Heart left ventricle (tissue), 7 donors: ENCODE measurements around a stretch of chr9.

DNA sequence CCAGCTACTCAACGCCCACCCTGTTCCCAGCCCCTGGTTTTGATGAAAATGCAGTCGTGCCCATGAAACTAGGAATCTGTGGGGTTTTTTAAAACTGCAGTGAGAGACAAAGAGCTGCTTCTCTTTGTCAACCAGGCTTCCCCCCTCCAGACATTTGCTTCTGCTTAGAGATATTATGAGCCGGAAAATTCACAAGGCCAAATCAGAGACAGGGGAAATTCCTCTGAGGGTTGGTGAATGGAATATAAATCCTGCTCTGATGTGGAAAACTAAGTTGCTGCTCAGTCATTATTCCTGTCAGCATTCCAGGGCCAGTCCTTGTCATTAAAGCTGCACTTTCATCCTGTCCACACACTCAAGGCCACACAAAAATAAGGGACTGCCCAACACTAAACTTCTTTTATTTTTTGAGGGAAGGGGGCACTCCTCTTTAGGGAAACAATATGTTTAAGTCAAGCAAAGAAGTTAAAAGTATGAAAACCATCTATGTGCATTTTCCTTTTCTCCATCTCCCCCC, 119.1 kb upstream of the S1PR3 start:
- PRO-cap, 6 experiments: peak in 1 of 6 experiments; most common minus-strand start position 148 of the sequence (in 1)
- RAMPAGE, long total RNA, 2 experiments: no peak in any of the 2 experiments
- RRBS: no CpG with 5 or more reads among the region's 3 CpGs

GRCh38 chr9:88953463-88954186, 37.6 kb upstream of the S1PR3 start:
- PRO-cap, 6 experiments: peak in 2 of 6 experiments; most common minus-strand start chr9:88953714 (in 2)
- RAMPAGE, long total RNA, 2 experiments: no peak in any of the 2 experiments
- RRBS: no CpG with 5 or more reads among the region's 5 CpGs

DNA sequence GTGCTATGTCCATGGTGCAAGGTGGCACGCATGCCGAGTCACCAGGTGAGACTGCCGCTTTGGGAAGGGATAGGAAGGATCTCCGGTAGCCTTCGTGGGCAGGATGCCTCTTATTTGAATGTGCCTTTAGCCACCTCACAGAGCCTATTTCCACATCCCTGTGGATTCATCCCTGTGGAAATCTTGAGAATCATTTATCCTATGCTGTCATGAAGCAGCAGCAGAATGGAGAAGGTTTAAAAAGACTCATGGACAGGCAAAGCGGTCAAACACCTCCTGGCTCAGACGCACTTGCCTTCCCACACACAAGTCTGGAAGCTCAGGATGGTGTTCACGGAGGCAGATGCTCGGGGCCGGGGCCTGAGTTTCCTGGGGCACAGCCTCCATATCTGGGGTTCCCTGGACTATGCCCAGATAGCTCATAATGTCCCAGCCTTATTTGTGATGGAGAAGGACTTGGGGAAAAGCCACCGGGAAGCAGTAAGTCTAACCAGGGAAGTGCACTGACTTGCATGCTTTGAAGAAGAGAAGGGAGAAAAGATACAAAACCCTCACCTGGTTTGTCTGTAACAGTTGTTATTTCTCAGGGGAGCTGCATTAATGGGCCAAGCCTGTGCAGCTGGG, 3.1 kb downstream of the S1PR3 start:
- PRO-cap, 6 experiments: no peak in any of the 6 experiments
- RAMPAGE, long total RNA, 2 experiments: no peak in any of the 2 experiments
- RRBS: 13% methylated on average over 2 of the region's 11 CpGs

- PRO-cap, 6 experiments: no peak in any of the 6 experiments
- RAMPAGE, long total RNA, 2 experiments: no peak in any of the 2 experiments
- RRBS: no CpG with 5 or more reads among the region's 6 CpGs
These were observed 30.6 kb downstream of the S1PR3 start for GRCh38 chr9:89021940-89022202.

DNA sequence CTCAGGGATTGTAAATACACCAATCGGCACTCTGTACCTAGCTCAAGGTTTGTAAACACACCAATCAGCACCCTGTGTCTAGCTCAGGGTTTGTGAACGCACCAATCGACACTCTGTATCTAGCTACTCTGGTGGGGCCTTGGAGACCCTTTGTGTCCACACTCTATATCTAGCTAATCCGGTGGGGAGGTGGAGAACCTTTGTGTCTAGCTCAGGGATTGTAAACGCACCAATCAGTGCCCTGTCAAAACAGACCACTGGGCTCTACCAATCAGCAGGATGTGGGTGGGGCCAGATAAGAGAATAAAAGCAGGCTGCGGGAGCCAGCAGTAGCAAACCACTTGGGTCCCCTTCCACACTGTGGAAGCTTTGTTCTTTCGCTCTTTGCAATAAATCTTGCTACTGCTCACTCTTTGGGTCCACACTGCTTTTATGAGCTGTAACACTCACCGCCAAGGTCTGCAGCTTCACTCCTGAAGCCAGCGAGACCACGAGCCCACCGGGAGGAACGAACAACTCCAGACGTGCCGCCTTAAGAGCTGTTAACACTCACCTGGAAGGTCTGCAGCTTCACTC, 28.0 kb upstream of the CKS2 start:
- PRO-cap, 6 experiments: peak in 1 of 6 experiments; most common plus-strand start position 332 of the sequence (in 1)
- RAMPAGE, long total RNA, 2 experiments: no peak in any of the 2 experiments
- RRBS: no CpG with 5 or more reads among the region's 14 CpGs

DNA sequence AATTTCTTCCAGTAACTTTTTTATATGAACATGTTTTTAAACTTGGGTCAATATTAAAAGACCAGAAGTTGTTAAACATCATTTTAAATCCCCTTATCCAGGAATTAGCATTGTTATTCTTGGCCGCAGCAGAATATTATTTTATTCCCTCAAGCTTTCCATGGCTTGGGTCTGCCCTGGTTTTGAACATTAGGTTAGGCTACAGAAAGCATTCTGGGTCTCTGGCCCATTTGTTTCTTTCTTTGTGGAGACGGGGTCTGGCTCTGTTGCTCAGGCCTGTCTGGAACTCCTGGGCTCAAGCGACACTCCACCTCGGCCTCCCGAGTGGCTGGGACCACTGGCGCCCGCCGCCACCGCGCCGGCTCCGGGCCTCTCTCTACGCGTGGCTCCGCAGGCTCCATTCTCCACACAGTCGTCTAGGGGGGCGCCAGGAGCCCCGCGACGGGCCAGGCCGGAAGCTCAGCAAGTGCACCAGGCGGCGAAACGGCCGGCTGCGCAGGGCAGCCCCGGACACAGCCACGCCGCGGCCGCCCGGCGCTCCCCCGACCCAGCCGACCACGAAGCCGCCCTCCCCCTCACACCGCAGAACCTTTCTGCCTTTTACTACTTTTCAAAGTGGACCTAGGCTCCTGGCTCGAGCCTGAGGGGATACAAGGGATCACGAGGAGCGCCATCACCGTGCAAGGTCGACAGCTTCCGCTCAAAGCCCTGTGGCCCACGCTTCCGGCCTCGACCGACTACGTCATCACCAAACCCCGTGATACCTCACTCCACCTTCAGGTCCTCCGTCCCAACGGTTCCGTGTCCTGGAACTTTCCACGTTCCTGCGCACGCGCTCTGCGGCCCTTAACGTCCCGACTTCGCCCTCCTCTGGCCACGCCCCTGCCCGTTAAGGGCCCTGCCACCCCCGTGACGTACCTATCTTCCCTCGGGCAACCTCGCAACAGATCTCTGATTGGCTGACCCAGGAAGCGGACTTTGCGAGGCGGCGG, 606 bp upstream of the CKS2 start:
- PRO-cap, 6 experiments: peak in 6 of 6 experiments; most common plus-strand start position 441 of the sequence (in 1); most common minus-strand start position 712 of the sequence (in 5)
- RAMPAGE, long total RNA, 2 experiments: start-site peak on the minus strand in 1 of 2 experiments, centred at position 823 of the sequence, 7 reads per replicate
- RRBS: 1% methylated on average over 12 of the region's 71 CpGs

DNA sequence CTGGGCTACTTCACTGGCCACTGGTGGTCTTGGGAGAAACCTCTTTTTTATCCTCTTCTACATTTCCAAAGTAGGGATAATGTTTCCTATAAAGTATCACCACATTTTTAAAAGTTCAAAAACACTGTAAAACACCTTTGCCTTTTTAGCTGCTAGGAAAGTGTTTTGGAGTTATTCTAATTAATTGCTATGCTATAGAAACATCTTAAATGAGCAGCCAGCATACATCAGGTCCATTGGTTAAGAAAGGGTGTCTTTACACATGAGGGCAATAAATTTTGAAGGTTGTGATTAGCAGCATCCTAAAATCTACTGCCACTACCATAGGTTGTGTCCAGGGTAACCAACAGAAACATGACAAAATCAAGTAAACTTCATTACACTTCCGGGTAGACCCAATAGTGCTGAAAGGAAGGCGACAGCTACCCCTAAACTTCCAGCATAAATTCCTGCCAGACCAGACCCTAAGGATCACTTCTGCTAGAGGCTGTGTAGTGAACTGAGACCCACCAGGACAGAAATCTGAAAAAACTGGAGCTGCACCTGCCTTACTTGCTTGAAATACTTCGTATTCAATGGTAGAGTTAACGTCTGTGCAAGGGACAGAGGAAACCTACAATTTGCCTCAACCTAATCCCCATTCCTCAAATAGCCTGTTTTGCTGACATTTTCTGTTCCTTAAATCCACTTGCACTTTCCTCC, 1.2 kb upstream of the SECISBP2 start:
- PRO-cap, 6 experiments: no peak in any of the 6 experiments
- RAMPAGE, long total RNA, 2 experiments: no peak in any of the 2 experiments
- RRBS: no CpG with 5 or more reads among the region's 4 CpGs

GRCh38 chr9:89357840-89358256, 39.5 kb downstream of the SECISBP2 start:
- PRO-cap, 6 experiments: no peak in any of the 6 experiments
- RAMPAGE, long total RNA, 2 experiments: no peak in any of the 2 experiments
- RRBS: no CpG with 5 or more reads among the region's 5 CpGs

- PRO-cap, 6 experiments: no peak in any of the 6 experiments
- RAMPAGE, long total RNA, 2 experiments: no peak in any of the 2 experiments
- RRBS: no CpG with 5 or more reads among the region's 17 CpGs
These were observed 87.6 kb downstream of the SECISBP2 start for GRCh38 chr9:89405793-89406367.

DNA sequence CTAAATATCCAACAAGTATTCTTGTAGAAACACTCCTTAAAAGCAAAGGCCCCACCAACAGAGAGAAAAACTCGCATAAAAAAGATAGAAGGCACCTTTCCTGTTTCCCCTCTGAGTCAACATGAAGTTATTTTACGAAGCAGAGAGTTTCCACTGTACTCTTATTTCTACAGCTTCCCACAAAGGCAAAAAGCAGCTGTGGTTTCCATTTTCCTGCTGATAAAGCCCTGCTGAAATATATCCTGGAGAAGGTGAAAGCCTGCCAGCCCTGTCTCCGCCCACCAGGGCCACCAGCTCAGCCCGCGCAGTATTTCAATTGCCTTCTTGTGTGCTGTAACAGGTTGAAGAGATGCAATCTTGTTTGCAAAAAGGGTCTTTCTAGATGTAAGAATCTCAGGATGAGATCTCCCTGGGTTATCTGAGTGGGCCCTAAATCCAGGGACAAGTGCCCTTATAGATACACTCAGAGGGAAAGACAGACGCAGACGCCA, 20.0 kb downstream of the SEMA4D start:
- PRO-cap, 6 experiments: no peak in any of the 6 experiments
- RAMPAGE, long total RNA, 2 experiments: no peak in any of the 2 experiments
- RRBS: no CpG with 5 or more reads among the region's 7 CpGs

DNA sequence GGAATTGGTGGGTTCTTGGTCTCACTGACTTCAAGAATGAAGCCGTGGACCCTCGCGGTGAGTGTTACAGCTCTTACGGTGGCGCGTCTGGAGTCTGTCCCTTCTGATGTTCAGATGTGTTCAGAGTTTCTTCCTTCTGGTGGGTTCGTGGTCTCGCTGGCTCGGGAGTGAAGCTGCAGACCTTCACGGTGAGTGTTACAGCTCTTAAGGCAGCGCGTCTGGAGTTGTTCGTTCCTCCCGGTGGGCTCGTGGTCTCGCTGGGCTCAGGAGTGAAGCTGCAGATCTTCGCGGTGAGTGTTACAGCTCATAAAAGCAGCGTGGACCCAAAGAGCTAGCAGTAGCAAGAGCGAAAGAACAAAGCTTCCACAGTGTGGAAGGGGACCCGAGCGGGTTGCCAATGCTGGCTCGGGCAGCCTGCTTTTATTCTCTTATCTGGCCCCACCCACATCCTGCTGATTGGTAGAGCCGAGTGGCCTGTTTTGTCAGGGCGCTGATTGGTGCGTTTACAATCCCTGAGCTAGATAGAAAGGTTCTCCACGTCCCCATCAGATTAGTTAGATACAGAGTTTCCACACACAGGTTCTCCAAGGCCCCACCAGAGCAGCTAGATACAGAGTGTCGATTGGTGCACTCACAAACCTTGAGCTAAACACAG, 18.3 kb downstream of the SEMA4D start:
- PRO-cap, 6 experiments: no peak in any of the 6 experiments
- RAMPAGE, long total RNA, 2 experiments: no peak in any of the 2 experiments
- RRBS: no CpG with 5 or more reads among the region's 28 CpGs

DNA sequence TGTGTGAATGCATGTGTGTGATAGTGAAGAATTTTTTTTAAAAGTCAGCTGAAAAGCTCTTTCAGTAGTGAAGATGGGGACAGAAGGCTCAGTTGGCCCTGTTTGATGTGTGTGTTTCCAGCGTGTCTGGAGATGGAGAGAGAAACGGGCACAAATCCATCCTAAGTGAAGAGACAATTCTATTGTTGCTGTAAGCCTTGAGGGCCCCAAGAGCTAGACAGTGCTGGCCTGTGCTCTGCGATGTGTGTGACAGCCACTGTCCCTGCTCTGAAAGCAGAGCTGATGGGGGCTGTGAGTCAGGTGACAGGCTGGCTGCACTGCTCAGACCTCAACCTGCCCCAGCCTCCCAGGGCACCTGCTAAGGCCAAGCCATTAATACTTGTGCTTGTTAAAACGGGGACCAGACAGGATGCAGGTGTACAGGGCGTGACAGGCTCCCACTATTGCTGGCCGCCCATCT, 44.5 kb upstream of the SEMA4D start:
- PRO-cap, 6 experiments: no peak in any of the 6 experiments
- RAMPAGE, long total RNA, 2 experiments: no peak in any of the 2 experiments
- RRBS: no CpG with 5 or more reads among the region's 6 CpGs

DNA sequence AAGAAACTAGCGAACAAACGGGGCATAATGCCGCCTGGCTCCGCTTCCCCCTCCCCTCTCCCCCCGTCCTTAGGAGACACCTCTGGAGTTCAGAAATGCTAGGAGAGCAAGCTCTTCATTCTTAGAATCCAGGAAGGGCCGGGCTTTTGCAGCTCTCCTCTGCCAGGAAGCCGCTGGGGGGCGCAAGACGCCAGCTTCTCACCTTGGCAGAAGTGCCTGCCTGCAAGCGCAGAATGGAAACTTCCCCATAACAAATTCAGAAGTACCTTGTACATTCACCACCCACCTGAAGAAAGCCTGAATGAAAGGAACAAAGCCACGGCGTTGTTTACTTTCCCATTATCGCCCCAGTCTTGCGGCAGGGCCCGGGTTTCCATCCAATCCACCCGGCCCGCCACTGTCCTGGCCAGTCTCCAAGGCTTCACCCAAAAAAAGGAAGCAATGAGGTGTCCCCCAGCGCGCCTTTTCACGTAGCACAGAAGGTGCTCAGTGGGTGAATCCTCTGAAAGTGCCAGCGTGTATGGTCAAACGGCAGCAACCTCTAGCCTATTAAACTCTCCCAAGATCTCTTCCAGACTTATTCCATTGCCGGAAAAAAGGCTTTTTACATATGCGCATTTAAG, 1.7 kb upstream of the GADD45G start:
- PRO-cap, 6 experiments: no peak in any of the 6 experiments
- RAMPAGE, long total RNA, 2 experiments: no peak in any of the 2 experiments
- RRBS: no CpG with 5 or more reads among the region's 24 CpGs

DNA sequence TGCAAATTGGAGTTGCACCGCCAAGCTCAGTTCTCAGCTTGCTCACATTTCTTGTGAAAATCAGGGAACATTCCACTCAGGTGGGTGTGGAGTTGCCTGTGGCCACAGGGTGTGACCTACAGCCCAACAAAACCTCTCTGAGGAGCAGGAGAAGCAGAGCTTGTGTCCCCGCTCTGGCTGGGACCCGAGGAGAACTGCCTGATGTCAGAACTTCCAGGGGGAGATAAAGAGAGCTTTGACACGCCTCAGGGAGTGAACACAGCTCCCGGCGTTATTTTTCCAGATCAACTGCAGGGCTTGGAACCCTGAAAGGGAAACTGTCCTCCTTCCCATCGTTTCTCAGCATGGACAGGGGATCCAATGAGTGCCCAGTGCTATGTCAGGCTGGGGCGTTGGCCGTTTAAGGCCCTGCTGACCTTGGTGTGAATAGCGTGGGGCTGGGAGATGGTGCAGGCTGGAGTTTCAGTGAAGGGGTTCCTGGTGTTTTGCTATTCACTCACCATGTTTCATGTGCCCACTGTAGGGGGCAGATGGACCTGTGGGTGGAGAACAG, 21.9 kb downstream of the GADD45G start:
- PRO-cap, 6 experiments: peak in 3 of 6 experiments; most common minus-strand start position 196 of the sequence (in 3)
- RAMPAGE, long total RNA, 2 experiments: no peak in any of the 2 experiments
- RRBS: no CpG with 5 or more reads among the region's 10 CpGs

- PRO-cap, 6 experiments: no peak in any of the 6 experiments
- RAMPAGE, long total RNA, 2 experiments: no peak in any of the 2 experiments
- RRBS: 45% methylated on average over 3 of the region's 15 CpGs
These were observed 60.1 kb downstream of the GADD45G start for GRCh38 chr9:89664787-89665393.

- PRO-cap, 6 experiments: no peak in any of the 6 experiments
- RAMPAGE, long total RNA, 2 experiments: no peak in any of the 2 experiments
- RRBS: no CpG with 5 or more reads among the region's 8 CpGs
These were observed 239.8 kb downstream of the GADD45G start for GRCh38 chr9:89844511-89845146.

- PRO-cap, 6 experiments: peak in 5 of 6 experiments; most common plus-strand start chr9:89999888 (in 1); most common minus-strand start chr9:90000115 (in 4)
- RAMPAGE, long total RNA, 2 experiments: no peak in any of the 2 experiments
- RRBS: no CpG with 5 or more reads among the region's 15 CpGs
These were observed 394.8 kb downstream of the GADD45G start for GRCh38 chr9:89999284-90000438.

DNA sequence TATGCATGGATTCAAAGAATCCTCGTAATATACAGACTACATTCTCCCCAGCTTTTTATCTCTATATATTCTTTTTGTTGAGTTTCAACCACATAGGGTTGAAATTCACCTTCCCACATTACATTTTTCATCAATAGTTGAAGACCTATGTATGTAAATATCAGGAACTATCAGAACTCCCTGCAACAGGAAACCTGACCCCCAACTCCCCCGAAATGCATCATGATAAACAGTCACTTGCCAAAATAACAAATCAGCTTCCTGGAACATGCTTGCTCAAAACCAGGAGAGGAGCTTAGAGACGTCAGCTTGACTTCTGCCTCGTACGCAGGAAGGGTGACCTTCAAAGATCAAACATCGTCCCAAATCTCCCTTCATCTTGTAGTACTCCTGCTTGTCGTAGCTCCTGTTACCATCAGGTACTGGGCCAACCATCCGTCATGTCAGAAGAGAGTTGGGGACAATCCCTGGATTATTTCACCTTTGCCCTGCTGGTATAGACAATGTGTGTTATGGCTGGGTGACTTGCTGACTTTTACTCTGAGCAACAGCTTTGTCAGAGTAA, 396.1 kb downstream of the GADD45G start:
- PRO-cap, 6 experiments: no peak in any of the 6 experiments
- RAMPAGE, long total RNA, 2 experiments: no peak in any of the 2 experiments
- RRBS: no CpG with 5 or more reads among the region's 8 CpGs

DNA sequence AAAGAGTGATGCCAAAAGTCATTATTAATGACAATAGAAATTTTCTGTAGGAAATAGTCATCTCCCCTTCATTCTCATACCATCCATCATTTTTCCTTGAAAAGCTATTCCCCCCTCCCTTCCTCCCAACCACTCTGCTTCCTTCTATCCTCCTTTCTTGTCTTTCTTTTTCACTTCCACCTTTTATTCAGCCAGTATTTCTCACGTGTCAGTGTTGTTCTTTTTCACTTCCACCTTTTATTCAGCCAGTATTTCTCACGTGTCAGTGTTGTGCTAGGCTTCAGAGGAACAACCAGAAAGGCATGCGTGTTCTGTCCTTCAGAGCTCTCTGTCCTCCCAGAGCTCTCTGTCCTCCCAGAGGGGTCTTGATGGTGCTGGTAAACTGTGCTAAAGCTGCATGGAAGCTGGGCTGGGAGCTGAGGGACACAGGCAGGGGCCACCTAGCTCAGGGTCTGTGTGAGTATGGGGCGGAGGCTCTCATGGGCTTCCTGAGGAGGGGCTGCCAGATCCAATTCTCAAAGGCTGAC, 419.6 kb downstream of the GADD45G start:
- PRO-cap, 6 experiments: no peak in any of the 6 experiments
- RAMPAGE, long total RNA, 2 experiments: no peak in any of the 2 experiments
- RRBS: no CpG with 5 or more reads among the region's 4 CpGs

- PRO-cap, 6 experiments: no peak in any of the 6 experiments
- RAMPAGE, long total RNA, 2 experiments: no peak in any of the 2 experiments
- RRBS: no CpG with 5 or more reads among the region's 3 CpGs
These were observed 484.3 kb downstream of the GADD45G start for GRCh38 chr9:90089154-90089495.